SK-N-MC (cell line): ENCODE measurements around a stretch of chr11.

GRCh38 chr11:65850407-65850590, 7.7 kb downstream of the CFL1 start:
- RRBS = no CpG with 5 or more reads among the region's 8 CpGs

GRCh38 chr11:65861214-65861595, 972 bp downstream of the MUS81 start:
- RRBS = 17% methylated on average over 2 of the region's 14 CpGs

- RRBS = 100% methylated on average over 1 of the region's 30 CpGs
Observed at GRCh38 chr11:65865839-65867308, 6.1 kb downstream of the MUS81 start.

DNA sequence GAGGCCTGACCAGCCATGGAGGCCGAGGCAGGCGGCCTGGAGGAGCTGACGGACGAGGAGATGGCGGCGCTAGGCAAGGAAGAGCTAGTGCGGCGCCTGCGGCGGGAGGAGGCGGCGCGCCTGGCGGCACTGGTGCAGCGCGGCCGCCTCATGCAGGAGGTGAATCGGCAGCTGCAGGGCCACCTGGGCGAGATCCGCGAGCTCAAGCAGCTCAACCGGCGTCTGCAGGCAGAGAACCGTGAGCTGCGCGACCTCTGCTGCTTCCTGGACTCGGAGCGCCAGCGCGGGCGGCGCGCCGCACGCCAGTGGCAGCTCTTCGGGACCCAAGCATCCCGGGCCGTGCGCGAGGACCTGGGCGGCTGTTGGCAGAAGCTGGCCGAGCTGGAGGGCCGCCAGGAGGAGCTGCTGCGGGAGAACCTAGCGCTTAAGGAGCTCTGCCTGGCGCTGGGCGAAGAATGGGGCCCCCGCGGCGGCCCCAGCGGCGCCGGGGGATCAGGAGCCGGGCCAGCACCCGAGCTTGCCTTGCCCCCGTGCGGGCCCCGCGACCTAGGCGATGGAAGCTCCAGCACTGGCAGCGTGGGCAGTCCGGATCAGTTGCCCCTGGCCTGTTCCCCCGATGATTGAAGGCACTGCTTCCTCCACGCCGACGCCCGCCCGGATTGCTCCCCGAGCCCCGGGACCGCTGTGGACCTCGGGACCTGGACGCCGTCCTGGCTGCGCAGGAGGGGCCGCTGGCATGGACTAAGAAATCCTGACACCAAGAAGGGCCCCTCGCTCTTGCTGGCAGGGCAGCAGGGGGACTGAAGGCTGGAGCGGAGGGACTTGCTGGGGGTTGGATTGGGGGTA, 519 bp downstream of the CCDC85B start:
- RRBS = under 1% methylated on average over 20 of the region's 78 CpGs

- RRBS = no CpG with 5 or more reads among the region's 5 CpGs
Observed at GRCh38 chr11:65903020-65903625, 2.9 kb upstream of the FOSL1 start.

GRCh38 chr11:65915259-65916365, 3.2 kb downstream of the C11orf68 start:
- RRBS = 11% methylated on average over 5 of the region's 23 CpGs

DNA sequence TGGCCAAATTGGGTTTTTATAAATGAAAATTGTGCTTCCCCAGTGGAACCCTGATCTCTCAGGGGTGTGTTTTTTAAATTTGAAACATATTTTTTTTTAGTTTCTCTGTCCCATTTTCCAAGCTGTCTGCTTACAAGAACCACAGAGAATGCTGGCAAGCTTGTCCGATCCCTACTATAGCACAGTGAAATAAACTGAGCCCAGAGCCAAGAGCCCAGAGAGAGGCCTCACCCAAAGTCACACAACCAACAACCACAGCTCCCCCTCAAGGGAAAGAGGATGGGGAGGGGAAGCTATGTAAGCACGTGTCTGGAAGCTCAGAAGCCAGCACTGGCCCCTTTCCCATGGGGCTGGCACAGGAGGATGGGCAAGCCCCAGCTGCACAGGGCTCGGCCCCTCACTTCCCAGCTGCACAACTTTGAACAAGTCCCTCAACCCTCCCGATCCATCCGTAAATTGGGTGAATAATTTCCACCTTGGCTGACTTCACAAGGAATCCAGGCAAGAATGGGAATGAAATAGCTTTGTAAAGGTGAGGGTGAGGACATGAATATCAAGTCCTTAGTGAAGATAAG, 3.2 kb upstream of the SART1 start:
- RRBS = no CpG with 5 or more reads among the region's 5 CpGs

GRCh38 chr11:65965532-65966747, 4.4 kb downstream of the SART1 start:
- RRBS = 96% methylated on average over 9 of the region's 51 CpGs

DNA sequence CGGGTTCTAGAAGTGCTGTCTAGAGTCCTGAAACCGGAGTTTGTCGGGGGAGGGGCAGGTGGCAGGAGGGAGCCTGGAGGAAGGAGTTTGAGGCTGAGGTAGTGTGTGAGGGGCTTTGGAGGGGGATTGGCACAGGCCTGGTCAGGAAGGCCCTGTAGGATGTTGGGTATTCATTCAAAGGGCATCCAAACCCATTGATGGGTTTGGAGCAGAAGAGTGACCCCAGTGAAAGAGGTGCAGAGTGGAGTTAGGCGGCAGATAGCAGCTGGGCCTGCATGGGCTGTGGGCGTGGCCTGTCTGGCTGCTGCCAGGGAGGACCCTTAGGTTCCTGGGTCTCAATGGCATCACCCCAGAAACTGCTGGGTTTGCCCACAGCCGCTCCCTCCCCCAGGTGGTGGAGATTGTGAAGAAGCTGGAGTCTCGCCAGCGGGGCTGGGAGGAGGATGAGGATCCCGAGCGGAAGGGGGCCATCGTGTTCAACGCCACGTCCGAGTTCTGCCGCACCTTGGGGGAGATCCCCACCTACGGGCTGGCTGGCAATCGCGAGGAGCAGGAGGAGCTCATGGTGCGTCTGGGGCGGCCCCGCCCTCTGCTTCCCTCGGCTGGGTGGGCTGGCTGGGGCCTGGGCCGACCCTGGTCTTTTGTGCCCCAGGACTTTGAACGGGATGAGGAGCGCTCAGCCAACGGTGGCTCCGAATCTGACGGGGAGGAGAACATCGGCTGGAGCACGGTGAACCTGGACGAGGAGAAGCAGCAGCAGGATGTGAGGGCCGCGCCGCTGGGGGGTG, 14.7 kb downstream of the SART1 start:
- RRBS = no CpG with 5 or more reads among the region's 34 CpGs

DNA sequence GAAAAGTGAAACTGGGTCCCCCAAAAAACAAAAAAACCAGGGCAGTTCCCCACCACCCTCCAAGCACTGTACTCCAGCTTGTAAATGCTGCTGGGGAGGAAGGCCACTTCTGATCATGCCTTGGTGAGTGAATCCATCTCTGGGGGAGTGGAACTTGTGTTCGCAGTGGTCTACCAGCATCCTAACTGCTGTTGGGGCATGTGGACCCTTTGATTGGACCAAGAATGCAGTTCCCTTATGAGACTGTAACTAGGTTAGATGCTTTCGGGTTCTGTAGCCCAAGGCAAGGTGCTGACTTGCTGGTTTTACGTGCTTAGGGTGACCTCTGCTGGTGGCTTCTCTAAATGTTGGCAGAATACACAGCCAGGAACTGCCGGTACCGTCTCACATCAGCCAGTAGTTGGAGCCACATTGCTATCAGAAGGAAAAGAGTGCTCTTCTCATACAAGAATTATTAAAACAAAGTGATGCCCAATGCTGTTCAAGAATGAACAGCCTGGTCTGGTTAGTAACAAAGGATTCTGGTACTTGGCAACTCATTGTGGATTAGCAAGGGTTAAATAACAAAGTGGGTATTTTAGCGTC, 13.1 kb downstream of the EIF1AD start:
- RRBS = no CpG with 5 or more reads among the region's 6 CpGs

DNA sequence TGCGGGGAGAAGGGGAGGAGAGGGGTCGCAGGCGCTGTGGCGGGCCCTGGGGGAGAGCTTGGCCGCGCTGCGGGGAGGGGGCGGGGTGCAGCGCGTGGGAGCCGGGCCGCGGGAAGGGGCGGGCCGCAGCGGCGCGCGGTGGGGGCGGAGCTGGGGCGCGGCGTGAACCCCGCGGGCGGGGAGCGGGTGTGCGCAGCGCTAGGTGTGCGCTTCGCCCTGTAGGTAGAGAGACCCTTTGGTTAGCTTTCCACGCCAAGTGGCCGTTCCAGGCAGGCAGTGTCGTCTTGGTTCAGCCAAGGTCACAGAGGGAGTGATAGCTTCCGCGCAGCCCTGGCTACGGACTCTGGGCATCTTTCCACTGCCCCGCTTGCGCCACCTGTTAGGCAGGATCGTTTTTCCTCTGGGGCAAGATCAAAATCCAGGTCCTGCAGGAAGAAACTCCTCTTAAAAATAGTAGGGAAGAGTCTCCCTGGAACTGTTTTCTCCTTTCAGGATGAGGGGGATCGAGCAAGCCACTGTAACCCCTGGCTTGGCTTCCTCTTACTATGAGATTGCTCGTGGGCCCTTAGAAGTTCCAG, 404 bp downstream of the BANF1 start:
- RRBS = no CpG with 5 or more reads among the region's 42 CpGs

DNA sequence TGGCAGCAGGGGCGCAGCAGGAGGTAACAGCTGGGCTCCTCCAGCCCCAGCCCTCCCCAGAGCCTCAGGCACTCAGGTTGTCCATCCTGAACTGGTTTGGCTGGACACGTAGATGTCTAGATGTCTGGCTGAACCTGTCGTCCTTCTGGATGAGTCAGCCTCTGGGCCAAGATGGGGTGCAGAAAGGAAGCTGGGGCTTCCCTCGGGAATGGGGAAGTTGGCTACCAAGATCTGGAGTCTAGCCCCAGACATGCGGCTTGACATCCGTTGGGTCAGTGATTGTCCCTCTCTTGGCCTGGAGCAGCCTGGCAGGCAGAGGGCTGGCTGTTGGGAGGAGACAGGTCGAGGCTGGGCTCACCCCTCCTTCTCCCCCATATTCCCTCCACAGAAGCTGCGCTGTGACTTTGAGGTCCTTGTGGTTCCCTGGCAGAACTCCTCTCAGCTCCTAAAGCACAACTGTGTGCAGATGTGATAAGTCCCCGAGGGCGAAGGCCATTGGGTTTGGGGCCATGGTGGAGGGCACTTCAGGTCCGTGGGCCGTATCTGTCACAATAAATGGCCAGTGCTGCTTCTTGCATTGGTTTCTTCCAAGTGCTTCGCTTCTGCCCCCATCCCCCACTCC, 1.2 kb downstream of the CST6 start:
- RRBS = no CpG with 5 or more reads among the region's 13 CpGs

- RRBS = no CpG with 5 or more reads among the region's 13 CpGs
Observed at GRCh38 chr11:66061325-66062028, 8.6 kb upstream of the PACS1 start.

GRCh38 chr11:66080429-66080936, 10.4 kb downstream of the PACS1 start:
- RRBS = no CpG with 5 or more reads among the region's 6 CpGs

- RRBS = no CpG with 5 or more reads among the region's 6 CpGs
Observed at GRCh38 chr11:66080937-66081351, 10.9 kb downstream of the PACS1 start.

DNA sequence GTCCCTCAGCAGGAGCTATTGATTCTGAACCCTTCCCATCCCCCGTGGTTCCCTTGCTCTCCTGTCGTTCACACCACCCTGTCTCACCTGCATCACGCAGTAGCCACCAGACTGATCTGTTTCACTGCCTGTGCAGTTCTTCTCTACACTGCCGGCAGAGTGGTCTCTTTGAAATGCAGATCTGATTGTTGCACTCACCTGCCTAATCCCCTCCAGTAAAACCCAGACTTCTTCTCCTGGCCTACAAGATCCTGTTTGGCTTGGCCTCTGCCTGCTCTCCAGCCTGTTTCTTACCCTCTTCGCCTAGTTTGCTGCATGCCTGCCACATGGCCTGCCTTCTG, 41.9 kb downstream of the PACS1 start:
- RRBS = no CpG with 5 or more reads among the region's 5 CpGs

GRCh38 chr11:66126183-66126417, 56.0 kb downstream of the PACS1 start:
- RRBS = no CpG with 5 or more reads among the region's 2 CpGs

DNA sequence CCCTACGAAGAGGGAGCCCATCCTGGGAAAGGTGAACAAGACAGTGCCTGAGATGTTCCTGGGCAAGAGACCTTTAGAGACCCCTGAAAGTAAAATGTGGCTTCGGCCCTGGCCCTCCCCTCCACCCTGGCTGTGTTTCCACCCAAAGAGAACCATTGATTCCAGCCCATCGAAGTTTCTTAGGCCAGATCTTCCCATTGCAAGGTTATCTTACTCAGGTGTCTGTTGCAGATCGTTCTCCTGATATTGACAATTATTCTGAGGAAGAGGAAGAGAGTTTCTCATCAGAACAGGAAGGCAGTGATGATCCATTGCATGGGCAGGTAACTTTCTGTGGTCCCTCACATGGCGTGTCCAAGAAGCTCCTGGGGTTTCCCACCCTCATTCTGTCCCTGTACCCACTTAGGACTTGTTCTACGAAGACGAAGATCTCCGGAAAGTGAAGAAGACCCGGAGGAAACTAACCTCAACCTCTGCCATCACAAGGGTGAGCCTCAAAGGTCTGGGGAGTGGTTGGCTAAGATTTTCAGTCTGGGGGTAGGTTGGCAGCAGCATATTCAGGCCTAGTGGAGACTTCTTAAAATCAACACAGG, 41.1 kb upstream of the KLC2 start:
- RRBS = no CpG with 5 or more reads among the region's 9 CpGs

GRCh38 chr11:66220165-66220873, 37.2 kb upstream of the KLC2 start:
- RRBS = no CpG with 5 or more reads among the region's 15 CpGs

DNA sequence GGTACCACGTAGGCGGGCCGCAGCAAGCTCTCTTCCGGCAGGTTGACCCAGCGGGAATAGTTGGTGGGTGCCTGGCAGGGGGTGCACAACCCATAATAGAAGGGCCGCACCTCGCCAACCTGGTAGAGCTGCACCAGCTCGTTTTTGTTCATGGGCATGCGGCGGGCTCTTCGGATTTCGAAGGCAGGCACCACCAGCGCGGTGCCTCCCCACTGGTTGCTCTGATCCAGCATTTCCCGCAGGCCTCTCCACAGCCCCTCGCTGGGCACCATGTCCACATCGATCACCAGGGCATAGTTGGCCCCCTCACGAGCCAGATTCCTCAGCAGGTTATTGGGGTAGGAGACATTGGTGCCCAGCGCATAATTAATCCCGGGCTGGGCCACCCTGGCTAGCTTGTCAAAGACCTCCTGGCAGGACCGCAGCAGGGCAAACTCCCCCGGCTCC, 819 bp downstream of the B4GAT1 start:
- RRBS = 10% methylated on average over 3 of the region's 22 CpGs